Hematopoietic multipotent progenitor cell (in vitro differentiated cells): ENCODE measurements around a stretch of chr10.

GRCh38 chr10:114833063-114833600, 11.6 kb downstream of the FHIP2A start:
- CAGE, long polyA plus RNA = no peak

GRCh38 chr10:116193981-116194268, 79.1 kb downstream of the GFRA1 start:
- CAGE, long polyA plus RNA = no peak

- CAGE, long polyA plus RNA = no peak
Observed at GRCh38 chr10:116207189-116207572, 65.8 kb downstream of the GFRA1 start.

DNA sequence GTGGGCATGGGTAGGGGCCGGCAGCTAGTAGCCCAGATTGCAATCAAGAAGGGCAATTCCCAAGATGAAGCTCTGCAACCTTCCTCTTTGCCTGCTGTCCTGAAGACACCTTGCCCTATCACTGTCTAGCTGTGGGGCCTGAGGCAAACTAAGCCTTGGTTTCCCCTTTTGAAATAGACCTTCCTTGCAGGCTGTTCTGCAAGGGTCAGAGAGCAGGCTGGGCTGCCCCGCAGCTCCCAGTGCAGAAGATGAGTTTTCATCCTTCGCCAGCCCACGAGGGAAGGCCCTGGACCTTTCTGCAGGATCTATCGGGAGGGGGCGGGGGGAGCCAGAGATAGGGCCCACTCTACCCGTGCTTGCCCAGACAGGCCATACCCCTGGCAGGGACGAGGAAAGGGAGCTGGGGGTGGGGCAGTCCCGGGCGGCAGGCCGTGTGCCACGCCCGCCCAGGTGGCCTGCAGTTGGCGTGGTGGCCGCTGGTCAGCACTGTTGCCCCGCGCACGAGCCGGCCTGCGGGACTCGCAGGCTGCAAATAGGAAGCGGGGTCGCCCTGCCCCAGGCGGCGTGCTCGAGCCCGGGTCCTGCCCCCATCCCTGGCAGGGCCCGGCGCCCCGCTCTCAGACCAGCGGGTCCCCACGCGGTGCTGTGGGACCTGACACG, 36.5 kb downstream of the PNLIPRP1 start:
- CAGE, long polyA plus RNA = no peak

DNA sequence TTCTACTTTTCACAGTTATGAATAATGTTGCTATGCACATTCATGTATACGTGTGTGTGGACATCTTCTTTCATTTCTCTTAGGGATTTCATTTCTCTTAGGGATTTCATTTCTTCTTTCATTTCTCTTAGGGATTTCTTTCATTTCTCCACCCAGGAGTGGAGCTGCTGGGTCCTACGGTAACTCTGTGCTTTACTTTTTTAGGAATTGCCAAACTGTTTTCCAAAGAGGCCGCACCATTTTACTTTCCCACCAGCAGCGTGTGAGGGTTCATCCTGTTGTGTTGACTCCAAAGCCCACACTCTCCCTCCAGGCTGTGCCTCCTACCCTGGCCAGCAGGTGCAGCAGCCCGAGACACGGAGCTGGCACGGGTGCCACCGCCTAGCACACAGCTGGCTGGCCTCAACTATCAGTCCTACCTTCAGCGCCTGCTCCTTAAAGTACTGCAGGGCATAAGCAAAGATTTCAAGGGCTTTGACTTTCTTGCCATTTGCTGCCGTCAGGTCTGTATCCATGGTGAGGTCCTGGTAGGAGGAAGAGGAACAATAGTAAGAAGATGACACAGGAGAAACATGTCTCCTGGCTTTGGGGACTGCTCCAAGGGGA, 28.6 kb upstream of the C10orf82 start:
- CAGE, long polyA plus RNA = no peak

- CAGE, long polyA plus RNA = no peak
Observed at GRCh38 chr10:116767228-116767517, 24.8 kb upstream of the HSPA12A start.

DNA sequence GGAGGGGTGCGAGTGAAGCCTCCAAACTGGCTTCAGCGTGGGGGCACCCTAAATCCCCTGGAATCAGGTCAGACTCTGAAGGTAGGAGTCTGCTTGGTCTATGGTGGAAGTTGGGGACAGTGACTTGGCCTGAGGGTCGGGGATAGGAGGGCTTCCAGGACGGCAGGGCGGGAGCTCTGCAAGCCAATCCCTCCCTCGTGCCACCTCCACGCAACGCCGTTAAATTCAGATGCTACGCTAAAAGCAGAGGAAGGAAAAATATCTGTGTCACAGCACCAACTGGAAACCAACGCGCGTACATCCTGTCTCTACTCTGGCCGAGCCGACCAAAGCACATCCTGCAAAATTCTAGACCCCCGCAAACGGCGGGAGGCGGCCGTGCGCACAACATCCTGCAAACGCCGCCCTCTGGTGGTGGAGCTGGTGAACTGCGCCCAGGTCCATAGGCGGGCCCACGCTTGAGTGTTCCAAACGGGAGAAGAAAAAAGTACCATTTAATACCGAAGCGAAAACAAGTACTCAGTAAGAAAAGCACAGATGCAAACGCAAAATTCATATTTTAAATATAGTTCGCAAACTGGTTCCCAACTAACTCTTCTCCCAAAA, 45.6 kb upstream of the HSPA12A start:
- CAGE, long polyA plus RNA = no peak

DNA sequence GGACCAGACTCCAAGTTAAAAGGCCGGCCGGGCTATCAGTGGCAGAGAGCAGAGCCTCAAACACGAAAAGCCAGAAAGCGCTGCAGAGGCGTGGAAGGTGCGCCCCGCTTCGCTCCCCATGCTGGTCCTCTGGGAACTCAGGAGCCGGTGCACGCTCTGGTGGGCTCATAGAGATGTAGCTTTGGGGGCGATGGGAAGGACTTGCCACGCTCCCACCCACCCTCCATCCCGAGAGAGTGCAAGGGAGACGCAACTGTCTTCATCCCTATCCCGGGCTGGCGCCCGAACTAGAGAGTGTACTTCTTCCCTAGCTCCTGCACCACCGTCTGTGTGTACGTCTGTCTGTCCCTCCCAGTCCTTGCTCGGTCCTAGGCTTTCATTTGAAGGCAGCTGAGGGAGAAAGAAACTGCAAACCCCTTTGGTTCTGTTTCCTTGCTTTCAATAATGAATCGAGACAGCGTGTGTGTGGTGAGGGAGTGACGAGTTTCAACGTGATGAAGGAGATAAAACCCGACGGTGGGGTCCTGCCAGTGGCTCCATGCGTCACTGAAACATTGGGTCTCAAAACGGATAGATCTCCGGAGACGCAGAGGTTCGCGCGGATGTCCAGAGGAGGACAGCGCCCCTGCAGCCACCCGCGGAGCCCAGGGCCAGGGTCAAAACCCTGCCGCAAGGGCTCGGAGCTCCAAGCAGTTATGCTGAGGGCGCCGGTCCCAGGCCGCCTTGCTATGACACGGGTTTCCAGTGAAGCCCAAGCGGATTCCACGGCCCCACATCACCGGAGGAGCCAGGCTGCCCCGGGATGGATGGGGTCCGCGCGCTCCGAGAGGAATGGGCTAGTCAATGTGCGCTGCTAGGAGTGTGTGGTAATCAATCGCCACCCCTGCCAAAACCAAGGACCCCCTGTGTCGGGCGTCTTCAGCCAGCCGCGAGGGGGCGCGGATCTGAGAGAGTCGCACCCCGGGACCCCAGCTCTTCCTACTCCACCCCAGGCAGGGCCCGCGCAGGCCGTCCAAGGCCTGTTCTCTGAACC, 5.9 kb upstream of the EMX2 start:
- CAGE, long polyA plus RNA = no peak

DNA sequence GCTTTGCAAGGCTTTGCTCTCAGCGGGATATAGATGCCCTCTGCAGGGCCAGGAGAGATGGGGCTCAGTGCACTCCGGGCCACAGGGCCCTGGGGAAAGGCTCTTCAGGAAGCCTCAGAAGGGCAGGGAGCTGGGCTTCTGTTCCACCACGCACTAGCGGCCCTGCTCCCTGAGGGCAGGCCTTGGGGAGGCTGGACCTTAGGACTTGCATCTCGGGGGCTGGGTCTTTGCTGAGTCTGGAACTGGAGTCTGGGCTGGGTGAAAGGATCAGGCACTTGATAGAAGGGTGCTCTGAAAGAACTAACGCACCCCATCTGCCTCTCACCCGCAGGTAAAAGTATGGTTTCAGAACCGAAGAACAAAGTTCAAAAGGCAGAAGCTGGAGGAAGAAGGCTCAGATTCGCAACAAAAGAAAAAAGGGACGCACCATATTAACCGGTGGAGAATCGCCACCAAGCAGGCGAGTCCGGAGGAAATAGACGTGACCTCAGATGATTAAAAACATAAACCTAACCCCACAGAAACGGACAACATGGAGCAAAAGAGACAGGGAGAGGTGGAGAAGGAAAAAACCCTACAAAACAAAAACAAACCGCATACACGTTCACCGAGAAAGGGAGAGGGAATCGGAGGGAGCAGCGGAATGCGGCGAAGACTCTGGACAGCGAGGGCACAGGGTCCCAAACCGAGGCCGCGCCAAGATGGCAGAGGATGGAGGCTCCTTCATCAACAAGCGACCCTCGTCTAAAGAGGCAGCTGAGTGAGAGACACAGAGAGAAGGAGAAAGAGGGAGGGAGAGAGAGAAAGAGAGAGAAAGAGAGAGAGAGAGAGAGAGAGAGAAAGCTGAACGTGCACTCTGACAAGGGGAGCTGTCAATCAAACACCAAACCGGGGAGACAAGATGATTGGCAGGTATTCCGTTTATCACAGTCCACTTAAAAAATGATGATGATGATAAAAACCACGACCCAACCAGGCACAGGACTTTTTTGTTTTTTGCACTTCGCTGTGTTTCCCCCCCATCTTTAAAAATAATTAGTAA, 5.5 kb downstream of the EMX2 start:
- CAGE, long polyA plus RNA = no peak

DNA sequence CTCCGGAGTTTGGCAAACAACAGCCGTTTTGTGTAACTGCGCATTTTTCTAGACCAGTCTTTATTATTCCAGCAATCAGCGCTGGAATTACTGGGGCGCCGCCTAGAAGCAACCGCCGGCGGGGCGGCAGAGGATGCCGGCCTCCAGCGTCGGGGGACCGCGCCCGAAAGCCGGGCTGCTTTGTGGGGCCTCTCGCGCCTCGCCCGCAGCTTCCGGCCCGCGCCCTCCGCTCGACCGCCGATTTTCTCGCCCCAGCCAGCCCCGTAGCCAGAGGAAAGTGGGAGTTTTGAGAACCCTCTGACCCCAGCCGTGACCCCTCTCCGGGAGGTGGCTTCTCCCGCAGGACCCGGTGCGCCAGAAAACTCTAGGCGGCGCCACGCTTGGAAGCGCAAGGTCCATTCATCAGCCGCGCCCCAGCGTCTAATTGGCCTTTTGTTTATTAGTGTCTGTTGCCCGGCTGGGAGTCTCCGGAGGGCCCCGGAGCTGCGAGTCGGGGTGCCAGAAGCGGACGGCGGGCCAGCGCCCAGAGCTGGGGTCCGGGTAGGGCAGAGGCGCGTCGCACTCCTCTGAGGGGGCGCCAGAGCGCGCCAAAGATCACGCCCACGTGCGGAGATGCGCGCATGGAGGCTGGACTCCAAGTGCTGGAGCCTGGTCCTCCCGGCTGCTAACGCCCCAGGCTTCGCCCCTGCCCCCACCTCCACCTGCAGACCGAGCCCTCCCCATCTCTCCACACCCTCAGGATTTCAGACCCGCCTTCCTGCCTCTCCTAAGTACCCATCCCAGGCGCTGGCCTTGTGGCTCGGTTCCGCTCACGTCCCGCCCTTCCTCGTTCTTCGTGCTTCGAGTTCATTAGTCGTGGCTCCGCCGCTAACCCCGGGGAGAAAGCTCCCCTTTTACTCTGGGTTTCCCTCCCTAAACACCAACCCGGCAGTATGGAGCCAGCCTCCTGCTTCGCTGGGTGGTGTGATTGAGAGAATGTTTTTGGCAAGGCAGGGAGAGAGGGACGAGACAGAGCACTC, 10.9 kb downstream of the EMX2 start:
- CAGE, long polyA plus RNA = no peak

- CAGE, long polyA plus RNA = no peak
Observed at GRCh38 chr10:118057079-118057619, 10.4 kb upstream of the RAB11FIP2 start.

DNA sequence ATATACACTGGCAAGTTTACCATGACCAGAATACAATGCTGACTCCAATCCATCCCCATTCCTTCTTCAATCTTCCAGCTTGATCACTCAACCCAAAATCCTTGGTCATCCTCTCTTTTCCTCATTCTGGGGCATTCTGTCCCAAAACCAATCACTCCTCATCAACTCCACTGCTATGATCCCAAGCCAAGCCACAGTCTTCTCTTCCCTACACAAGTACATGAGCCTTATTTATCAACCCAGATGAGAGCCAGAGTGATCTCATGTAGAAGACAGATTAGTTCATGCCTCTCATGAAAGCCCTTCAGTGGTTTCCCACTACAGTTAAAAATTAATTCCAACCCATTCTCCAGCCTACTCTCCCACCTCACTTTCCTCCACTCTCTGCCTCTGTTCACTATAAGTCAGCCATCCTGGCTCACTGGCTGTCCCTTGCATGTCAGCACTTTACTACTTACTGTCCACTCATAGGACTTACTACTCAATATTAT, 67.4 kb downstream of the CACUL1 start:
- CAGE, long polyA plus RNA = no peak

GRCh38 chr10:118729497-118730028, 25.2 kb downstream of the CACUL1 start:
- CAGE, long polyA plus RNA = no peak

- CAGE, long polyA plus RNA = no peak
Observed at GRCh38 chr10:118759848-118760252, 5.1 kb upstream of the CACUL1 start.

DNA sequence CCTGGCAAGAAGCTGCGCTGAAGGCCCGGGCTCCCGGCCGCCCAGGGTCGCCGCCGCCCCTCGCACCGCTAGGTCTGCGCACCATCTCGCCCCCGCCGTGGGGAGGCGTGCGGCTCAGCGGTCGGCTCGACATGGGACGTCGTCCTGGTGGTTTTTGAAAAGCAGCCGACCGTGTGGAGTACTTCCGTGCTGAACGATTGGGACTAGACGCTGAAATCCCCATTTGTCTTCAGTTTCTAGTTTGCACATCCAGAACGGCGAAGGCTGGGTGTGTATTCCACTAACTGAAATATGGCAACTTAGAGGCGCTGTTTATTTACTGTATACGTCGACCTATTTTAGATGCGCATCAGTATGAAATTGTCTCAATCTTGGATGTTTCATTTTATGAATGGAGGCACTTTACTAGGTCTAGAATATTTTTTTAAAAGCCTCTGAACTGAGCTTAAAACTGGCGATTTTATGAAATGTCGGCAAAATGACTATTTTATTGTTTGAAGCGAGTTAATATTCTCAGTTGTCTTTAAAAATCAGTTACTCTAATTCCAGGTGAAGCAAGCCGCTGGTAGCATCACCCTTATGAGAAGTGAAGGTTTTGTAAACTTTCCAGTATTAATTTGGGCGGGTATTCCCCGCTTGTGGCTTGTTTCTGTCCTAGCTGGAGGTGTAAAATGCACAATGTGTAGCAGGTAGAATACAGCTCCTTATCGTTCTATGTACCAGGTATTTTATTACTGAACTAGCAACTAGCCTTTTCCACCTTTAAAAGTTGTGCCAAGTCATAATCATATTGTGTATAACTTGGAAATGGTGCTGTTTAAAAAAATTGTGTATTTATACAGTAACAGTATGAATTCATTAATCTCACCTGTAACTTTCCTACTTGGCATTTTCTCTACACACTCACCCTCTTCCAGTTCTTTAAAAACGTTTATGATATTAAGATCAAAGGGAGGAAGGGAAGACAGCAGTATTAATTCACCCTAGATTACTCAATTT, 1.4 kb downstream of the NANOS1 start:
- CAGE, long polyA plus RNA = no peak

DNA sequence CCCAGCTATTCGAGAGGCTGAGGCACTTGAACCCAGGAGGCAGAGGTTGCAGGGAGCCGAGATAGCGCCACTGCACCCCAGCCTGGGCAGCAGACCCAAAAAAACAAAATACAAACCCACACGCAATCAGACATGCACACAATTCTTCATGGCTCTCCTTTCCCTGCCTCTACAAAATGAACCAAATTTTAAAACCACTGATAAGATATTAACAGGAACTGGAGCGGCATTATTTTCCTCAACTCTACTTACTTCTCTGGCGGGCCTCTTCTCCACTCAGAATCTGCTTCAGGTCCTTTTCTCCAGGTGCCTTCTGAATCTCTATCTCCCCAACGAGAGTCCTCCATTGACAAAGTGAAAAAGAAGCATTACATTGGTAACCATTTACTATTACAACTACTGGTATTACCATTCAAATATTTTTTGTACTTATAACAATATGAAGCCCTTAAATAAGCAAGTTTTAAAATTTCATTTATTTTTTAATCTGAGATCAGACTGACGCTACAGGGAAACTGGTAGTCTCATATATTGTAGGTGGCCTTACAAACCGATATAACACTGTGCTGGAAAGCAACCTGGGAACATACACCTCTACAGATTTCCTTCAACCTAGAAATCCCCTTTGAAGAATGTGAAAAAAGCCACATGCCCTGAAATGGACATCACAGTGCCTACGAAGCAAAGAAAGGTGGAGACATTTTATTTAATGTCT, 14.4 kb downstream of the NANOS1 start:
- CAGE, long polyA plus RNA = no peak

DNA sequence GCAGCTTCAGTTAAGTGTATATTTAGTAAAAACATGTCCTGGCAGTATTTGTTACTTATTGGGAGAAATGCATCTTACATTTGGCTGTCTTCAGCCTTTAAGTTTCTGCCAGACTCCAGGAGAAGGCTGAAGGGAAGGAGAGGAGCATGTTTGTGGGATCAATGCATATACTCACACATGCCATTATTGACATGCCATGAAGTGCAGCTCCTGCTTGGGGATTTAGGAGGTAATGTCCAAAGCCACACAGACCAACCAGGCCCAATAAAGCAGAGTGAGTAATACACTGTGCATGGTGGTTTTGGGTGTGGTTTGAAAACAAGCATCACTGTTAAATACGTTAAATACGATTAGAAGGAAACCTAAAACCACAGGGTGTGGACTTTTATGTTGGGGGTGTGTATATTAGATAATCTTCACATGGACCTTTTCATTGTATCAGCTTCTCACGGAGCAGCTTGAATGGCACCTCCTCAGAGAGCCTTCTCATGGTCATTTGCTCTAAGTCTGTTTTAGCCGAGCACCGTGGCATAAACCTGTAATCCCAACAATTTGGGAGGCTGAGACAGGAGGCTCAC, 10.3 kb upstream of the EIF3A start:
- CAGE, long polyA plus RNA = no peak

DNA sequence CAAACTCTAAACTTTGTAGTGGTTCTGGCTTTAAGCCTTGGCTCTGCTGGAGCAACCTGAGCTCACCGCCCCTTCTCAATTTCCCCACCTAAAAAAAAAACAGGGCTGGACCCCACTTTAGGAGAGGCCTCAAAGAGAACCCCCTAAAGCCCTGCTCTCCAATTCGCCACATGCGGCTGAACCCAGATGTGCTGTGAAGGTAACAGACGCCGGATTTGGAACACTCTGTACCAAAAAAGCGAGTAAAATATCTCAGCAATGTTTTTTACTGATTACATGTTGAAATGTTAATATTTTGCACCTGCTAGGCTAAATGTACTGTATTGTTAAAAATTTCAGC, 860 bp downstream of the SFXN4 start:
- CAGE, long polyA plus RNA = no peak

GRCh38 chr10:119175178-119175496, 3.5 kb downstream of the PRDX3 start:
- CAGE, long polyA plus RNA = no peak

DNA sequence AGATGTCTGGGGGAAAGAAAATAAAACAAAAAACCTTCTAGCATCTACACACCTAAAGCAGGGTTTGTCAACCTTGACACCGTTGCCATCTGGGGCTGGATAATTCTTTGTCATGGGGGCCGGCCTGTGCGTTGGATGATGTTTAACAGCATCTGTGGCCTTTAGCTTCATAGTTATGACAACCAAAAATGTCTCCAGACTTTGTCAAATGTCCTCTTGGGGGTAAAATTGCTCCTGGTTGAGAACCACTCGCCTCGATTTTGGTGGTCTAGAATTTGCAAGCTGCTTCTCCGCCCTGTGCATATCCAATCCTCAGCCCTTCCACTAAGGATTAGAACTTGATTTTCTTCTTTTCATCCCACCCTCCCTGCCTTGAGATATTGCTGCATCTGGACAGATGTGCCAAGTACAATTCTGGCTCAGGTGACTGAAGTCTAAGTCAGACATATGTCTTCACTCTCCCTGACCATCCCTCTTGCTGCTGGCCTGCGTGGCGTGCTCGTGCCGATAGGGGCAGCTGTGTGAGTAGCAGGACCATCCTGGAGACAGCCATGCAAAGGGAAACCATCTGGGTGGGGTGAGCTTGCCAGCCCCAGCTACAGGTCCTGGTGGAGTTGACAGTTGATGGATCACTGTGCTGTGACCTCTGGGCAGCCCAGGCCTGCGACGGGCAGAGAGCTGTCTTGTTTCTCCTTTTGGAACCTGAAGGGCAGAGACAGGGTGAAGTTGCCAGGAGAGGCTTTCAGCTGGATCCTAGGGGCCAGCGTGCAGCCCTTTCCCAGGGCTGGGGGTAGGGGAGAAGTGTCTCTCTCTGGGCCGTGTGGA, 44.5 kb downstream of the GRK5 start:
- CAGE, long polyA plus RNA = no peak